Testis (tissue), 5 donors: ENCODE results near the genes ANKRD13C and CTH.

- PRO-cap, 3 experiments = no peak in any of the 3 experiments
- RAMPAGE, long total RNA, 2 experiments = no peak in any of the 2 experiments
- RRBS = no CpG with 5 or more reads among the region's 7 CpGs
Observed at GRCh38 chr1:66371279-66372051, 162.5 kb upstream of the SGIP1 start.

DNA sequence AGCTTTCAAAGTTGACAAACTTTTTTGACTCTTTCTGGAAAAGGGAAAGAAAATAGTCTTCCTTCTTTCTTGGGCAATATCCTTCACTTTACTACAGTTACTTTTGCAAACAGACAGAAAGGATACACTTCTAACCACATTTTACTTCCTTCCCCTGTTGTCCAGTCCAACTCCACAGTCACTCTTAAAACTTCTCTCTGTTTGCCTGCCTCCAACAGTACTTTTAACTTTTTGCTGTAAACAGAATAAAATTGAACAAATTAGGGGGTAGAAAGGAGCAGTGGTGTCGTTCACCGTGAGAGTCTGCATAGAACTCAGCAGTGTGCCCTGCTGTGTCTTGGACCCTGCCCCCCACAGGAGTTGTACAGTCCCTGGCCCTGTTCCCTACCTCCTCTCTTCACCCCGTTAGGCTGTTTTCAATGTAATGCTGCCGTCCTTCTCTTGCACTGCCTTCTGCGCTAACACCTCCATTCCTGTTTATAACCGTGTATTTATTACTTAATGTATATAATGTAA, 160.7 kb upstream of the SGIP1 start:
- PRO-cap, 3 experiments = no peak in any of the 3 experiments
- RAMPAGE, long total RNA, 2 experiments = no peak in any of the 2 experiments
- RRBS = no CpG with 5 or more reads among the region's 6 CpGs

GRCh38 chr1:66481039-66481708, 52.8 kb upstream of the SGIP1 start:
- PRO-cap, 3 experiments = no peak in any of the 3 experiments
- RAMPAGE, long total RNA, 2 experiments = no peak in any of the 2 experiments
- RRBS = no CpG with 5 or more reads among the region's 27 CpGs

DNA sequence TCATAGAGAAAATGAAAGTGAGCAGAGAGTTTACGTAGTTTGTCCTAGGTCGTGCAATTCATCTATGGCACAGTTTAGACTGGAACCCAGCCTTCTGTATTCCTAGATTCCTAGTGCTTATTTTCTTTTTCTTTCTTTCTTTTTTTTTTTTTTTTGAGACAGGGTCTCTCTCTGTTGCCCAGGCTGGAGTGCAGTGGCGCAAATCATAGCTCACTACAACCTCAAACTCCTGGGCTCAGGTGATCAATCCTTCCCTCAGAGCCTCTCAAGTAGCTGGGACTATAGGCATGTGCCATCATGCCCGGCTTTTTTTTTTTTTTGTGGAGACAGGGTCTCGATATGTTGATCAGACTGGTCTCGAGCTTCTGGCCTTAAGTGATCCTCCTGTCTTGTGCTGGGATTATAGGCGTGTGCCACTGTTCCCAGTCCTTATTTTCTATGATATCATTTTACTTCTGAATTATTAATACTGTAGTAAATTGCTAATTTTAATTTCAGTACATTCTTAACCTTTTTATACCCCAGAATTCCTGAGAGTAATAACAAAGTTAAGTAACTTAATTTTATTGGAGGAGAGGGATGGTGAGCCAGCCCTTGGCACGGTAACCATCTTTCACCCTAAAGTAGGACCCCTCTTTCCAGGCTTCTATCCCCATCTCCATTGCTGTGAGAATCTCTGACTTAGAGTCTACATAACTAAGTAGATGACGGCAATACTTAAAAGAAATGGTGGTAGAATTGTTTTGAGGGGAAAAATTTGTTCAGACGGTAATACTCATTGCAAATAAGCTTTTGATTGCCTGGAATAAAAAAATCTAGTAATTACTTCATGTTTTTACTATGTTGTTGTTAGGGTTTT, 9.7 kb downstream of the MIER1 start:
- PRO-cap, 3 experiments = peak in 2 of 3 experiments; most common minus-strand start position 66 of the sequence (in 1)
- RAMPAGE, long total RNA, 2 experiments = no peak in any of the 2 experiments
- RRBS = no CpG with 5 or more reads among the region's 10 CpGs

DNA sequence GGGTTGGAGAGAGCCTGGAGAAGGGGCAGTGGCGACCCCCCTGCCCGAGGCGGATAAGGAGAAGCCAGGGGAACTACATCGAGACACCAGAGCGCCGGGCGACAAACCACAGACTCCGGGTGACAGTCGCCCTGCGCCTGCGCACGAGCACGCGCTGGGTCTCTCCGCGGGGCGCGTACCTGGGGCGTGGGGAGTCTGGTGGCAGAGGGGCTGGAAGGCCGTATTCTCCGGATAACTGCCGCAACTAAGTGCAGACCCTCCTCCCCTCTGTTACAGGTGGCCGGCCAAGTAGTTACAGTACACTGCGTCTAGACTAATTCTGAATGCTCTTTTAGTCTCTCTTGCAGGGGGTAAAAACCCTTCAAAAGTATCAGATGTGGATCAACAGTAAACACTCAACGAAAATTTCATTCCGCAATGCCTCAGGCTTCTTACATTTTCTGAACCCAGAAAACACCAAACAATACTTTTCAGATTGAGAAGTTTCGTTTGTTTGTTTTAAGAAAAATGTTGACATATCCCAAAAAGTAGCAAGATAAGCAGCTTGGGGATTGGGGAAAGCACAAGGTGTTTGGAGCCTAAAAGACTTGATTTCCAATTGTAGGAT, 425 bp upstream of the SLC35D1 start:
- PRO-cap, 3 experiments = peak in 3 of 3 experiments; most common plus-strand start position 111 of the sequence (in 1); most common minus-strand start position 103 of the sequence (in 1)
- RAMPAGE, long total RNA, 2 experiments = start-site peak on the minus strand in 1 of 2 experiments, centred at position 118 of the sequence, 30 reads per replicate
- RRBS = 2% methylated on average over 12 of the region's 27 CpGs

DNA sequence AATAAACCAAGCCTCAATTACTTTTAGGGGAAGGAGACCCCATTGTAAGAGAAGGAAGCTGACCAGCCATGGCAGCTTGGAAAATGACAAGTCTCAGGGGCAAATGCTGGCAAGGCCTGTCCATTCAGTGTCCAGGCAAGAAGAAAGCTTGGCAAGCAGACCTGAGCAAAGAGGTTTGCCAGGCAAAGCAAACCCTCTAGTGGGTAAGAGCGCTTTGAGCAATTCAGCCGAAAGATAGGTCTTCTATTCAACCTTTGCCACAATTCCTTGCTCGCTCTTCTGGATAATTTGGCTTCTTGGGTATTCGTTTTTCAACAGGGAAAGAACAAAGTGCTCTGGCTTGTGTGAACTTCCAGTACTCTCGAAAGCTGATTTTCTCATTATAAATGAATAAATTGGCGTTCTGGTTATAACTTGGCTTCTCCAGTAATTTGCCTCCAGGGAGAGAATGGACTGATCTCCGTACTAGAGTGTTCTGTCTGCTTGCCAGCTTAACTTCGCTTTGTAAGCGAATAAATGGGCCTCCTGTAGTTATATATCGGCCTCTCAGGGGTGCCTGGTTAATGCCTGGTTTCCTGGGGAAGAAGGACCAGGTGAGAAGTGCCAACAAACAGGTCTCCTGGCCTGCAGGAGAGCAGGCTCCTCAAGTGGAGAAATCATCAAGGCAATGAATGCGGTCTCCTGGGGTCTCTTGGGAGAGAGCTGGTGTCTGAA, 107.2 kb upstream of the SERBP1 start:
- PRO-cap, 3 experiments = no peak in any of the 3 experiments
- RAMPAGE, long total RNA, 2 experiments = no peak in any of the 2 experiments
- RRBS = no CpG with 5 or more reads among the region's 11 CpGs

DNA sequence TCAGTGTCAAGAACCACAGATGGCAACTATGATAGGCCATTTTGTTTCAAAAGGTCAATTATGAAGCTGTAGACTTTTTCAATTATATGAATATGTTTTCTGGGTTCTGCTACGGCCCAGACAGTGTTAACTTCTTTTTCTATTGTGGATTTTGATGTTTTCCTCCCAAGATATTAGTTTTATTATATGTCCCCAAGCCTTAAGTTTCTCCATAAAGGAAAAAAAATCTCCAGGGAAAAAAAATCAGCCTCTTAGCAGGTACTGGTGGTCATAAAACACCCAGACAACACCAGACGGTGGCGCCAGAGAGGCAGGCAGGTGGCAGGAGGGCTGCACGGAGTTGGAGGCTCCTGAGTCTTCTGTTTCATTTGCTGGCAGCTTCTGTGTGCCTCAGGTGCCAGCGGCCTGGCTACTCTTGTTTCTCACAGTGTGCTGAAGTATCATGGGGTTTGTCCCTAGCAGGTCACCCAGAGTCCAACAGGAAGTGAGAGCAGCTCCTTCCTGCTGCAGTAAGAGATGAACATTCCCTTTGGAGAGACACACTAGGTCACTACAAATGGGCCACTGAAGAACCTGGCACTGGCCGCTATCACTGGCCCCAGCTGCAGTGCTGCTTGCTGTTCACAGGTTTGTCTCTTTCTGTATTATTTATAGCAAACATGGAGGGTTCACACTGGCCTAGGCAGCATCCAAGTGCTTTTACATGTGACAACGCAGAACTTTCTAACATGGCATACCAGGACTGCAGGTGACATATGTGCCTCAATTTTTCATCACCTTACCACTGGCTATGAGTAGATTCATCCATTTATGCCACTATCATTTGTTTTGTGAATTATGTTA, 123.2 kb upstream of the GADD45A start:
- PRO-cap, 3 experiments = no peak in any of the 3 experiments
- RAMPAGE, long total RNA, 2 experiments = no peak in any of the 2 experiments
- RRBS = no CpG with 5 or more reads among the region's 7 CpGs

- PRO-cap, 3 experiments = no peak in any of the 3 experiments
- RAMPAGE, long total RNA, 2 experiments = no peak in any of the 2 experiments
- RRBS = 94% methylated on average over 6 of the region's 19 CpGs
Observed at GRCh38 chr1:67572234-67573384, 112.4 kb upstream of the GADD45A start.

GRCh38 chr1:67590132-67590712, 94.8 kb upstream of the GADD45A start:
- PRO-cap, 3 experiments = peak in 3 of 3 experiments; most common plus-strand start chr1:67590550 (in 2); most common minus-strand start chr1:67590438 (in 1)
- RAMPAGE, long total RNA, 2 experiments = no peak in any of the 2 experiments
- RRBS = no CpG with 5 or more reads among the region's 3 CpGs

GRCh38 chr1:67647193-67647406, 37.9 kb upstream of the GADD45A start:
- PRO-cap, 3 experiments = no peak in any of the 3 experiments
- RAMPAGE, long total RNA, 2 experiments = no peak in any of the 2 experiments
- RRBS = no CpG with 5 or more reads among the region's 3 CpGs

DNA sequence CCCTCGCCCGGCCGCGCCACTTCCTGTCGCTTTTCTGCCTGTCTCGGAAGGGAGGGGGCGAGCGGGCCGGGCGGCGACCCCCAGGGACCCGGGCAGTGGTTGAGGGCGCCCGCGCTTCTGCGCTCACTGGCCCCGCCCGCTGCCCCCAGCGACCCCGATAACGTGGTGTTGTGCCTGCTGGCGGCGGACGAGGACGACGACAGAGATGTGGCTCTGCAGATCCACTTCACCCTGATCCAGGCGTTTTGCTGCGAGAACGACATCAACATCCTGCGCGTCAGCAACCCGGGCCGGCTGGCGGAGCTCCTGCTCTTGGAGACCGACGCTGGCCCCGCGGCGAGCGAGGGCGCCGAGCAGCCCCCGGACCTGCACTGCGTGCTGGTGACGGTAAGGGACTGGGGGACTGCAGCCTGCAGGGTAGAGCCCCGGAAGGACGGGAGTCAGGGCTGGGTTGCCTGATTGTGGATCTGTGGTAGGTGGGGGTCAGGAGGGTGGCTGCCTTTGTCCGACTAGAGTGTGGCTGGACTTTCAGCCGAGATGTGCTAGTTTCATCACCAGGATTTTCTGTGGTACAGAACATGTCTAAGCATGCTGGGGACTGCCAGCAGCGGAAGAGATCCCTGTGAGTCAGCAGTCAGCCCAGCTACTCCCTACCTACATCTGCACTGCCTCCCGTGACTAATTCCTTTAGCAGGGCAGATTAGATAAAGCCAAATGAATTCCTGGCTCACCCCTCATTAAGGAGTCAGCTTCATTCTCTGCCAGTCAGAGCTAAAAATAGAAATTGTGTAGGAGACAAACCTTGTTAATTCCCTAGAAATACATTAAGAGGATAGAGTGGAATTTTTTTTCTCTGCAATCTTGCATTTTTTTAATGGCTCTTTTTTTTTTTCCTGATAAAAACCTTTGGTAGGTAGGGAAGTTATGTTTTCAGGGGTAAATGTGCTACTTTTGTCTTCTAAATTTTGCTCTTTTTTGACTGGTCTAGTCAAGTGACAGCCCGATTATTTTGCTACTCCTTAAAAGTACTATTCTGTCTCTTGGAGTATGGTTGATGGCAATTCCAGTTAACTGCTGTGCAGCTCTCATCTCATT, 1.5 kb downstream of the GADD45A start:
- PRO-cap, 3 experiments = peak in 3 of 3 experiments; most common plus-strand start position 253 of the sequence (in 1); most common minus-strand start position 629 of the sequence (in 2)
- RAMPAGE, long total RNA, 2 experiments = start-site peak on the plus strand in 1 of 2 experiments, centred at position 144 of the sequence, 81 reads per replicate
- RRBS = under 1% methylated on average over 18 of the region's 52 CpGs

DNA sequence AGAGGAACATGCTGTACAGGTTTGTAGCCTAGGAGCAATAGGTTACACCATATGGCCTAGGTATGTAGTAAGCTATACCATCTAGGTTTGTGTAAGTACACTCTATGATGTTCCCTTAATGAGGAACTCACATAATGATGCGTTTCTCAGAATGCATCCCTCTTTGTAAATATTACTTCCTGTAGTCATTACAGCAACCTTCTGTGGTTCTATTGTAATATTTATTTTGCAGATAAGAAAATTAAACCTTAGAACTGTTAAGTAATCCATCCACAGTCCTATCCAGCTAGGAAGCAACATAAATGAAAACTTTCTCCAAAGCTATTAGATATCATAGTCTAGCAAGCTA, 88.7 kb downstream of the WLS start:
- PRO-cap, 3 experiments = no peak in any of the 3 experiments
- RAMPAGE, long total RNA, 2 experiments = no peak in any of the 2 experiments
- RRBS = no CpG with 5 or more reads among the region's 1 CpG

GRCh38 chr1:68174084-68174710, 58.1 kb downstream of the WLS start:
- PRO-cap, 3 experiments = no peak in any of the 3 experiments
- RAMPAGE, long total RNA, 2 experiments = no peak in any of the 2 experiments
- RRBS = no CpG with 5 or more reads among the region's 12 CpGs

GRCh38 chr1:68799122-68799689, 302.3 kb upstream of the DEPDC1 start:
- PRO-cap, 3 experiments = peak in 1 of 3 experiments; most common minus-strand start chr1:68799263 (in 1)
- RAMPAGE, long total RNA, 2 experiments = no peak in any of the 2 experiments
- RRBS = no CpG with 5 or more reads among the region's 1 CpG

GRCh38 chr1:69919221-69919652, 286.1 kb downstream of the LRRC40 start:
- PRO-cap, 3 experiments = peak in 3 of 3 experiments; most common plus-strand start chr1:69919338 (in 2)
- RAMPAGE, long total RNA, 2 experiments = start-site peak on the plus strand in 1 of 2 experiments, at chr1:69919329-69919368 at its widest, 74 reads per replicate
- RRBS = 14% methylated on average over 2 of the region's 20 CpGs

- PRO-cap, 3 experiments = no peak in any of the 3 experiments
- RAMPAGE, long total RNA, 2 experiments = no peak in any of the 2 experiments
- RRBS = no CpG with 5 or more reads among the region's 3 CpGs
Observed at GRCh38 chr1:70246496-70246973, 25.4 kb downstream of the SRSF11 start.

DNA sequence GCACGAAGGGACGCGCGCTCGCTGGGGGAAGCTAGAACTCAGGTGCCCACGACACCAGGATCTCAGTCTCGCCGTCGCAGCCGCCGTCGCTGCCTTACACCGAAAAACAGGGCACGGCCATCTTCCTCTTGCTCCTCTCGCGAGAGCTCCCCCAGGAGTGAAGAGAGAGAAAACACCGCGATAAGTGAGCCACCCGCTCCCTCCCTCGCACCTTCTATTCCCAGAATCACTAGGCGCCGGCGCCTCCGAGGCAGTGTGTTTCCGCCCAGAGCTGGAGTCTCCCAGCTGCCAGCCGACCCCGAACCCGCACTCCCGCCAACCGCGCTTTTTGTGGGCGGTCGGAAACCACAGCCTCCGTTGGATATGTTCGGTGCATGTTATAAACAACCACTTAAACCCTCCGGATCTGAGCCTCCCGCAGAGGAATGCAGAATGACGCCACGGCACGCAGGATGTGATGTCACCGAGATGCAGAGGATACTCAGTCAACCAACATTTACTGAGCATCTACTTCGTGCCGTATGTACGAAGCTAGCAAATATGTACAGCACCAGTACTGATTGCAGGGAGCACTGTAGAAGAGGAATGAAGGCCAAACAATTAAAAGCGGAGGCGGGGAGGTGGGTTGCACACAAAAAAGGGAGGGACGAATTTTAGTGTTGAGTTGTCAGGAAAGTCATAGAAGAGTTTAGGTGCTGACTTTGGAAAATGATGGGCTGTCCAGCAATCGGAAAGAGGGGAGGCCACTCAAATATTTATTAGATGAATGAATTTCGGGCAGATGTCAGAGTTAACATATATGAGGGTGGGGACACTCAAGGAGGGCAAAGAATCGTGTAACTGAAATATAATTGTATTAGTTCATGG, at the start of gene ANKRD13C:
Gene ANKRD13C (minus strand): TSS at position 134 of the 867 bp plus-strand sequence.
- PRO-cap, 3 experiments = peak in 3 of 3 experiments; most common plus-strand start position 223 of the sequence (in 1); most common minus-strand start position 134 of the sequence (in 2)
- RAMPAGE, long total RNA, 2 experiments = start-site peak on the plus strand in 1 of 2 experiments, centred at position 233 of the sequence, 298 reads per replicate; start-site peak on the minus strand in 2 of 2 experiments, centred at positions 126 to 135 of the sequence, 195 to 347 reads per replicate
- RRBS = no CpG with 5 or more reads among the region's 50 CpGs

GRCh38 chr1:70411149-70411750, at the start of gene CTH:
Gene CTH (plus strand): TSS chr1:70411268.
- PRO-cap, 3 experiments = peak in 3 of 3 experiments; most common plus-strand start chr1:70411257 (in 3)
- RAMPAGE, long total RNA, 2 experiments = start-site peak on the plus strand in 1 of 2 experiments, at chr1:70411213-70411271 at its widest, 128 reads per replicate
- RRBS = no CpG with 5 or more reads among the region's 35 CpGs

DNA sequence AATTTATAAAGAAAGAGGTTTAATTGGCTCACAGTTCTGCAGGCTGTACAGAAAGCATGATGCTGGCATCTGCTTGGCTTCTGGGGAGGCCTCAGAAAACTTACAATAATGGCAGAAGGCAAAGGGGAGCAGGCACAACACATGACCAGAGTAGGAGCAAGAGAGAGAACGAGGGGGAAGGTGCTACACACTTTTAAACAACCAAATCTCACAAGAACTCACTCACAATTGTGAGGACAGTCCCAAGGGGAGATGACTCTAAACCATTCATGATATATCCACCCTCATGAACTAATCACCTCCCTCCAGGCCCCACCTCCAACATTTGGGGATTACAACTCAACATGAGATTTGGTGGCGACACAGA, 14.5 kb downstream of the CTH start:
- PRO-cap, 3 experiments = no peak in any of the 3 experiments
- RAMPAGE, long total RNA, 2 experiments = no peak in any of the 2 experiments
- RRBS = no CpG with 5 or more reads among the region's 2 CpGs

- PRO-cap, 3 experiments = no peak in any of the 3 experiments
- RAMPAGE, long total RNA, 2 experiments = no peak in any of the 2 experiments
- RRBS = no CpG with 5 or more reads among the region's 5 CpGs
Observed at GRCh38 chr1:70440723-70441723, 30.0 kb downstream of the CTH start.